Heart (tissue), 3 donors: ENCODE data around the genes DEFB116 and COX4I2.

DNA sequence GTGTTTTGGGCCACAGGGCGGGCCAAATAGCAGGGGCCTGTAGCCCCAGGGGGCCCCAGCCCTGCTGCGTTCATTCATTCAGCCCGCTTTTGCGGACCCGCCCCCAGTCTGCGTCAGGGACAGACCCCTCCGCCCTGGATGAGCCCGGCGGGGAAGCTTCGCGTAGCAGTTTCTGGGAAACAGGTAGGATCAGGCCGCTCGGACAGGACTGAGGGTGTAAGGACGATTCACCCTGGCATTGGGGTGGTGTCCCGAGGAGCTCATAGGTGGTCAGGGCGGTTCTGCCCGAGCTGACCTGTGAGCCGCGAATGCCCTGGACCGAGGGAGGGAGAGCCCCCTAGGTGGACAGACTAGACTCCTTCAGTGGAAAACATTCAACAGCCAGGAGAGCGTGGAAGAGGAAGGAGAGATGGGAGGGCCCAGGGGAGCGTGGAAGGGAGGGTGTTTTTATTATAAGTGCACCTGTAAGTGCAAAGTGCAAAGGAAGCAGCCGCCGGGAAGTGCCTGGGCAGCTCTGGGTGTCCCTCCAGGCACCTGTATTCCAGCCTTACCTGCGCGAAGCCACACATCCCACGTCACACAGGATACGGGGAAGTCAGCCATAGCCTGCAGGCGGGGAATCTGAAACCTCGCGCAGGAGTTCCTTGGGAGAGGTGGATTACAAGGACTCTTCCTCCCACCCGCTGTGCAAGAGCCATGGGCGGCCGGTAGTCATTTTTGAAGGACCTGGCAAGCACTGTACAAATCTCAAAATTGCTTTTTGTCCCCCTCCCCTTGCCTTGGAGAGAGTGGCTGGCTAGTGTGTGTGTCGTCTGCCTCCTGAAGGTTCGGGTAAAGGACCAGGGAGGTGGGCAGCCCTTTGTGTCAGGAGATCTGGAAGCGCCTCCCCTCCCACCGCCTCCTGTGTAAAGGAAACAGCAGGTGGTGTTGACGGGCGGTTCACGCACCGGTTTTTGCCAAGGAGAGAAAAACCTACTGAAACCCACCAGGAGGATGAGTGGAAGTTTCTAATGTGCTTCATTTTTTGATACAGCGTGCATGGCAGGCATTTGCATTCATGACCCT is 892 bp downstream of the ENTPD6 start:
- RAMPAGE, long total RNA, 2 experiments = no peak in any of the 2 experiments

- RAMPAGE, long total RNA, 2 experiments = no peak in any of the 2 experiments
Measured at GRCh38 chr20:25221592-25222540, 26.0 kb upstream of the PYGB start.

DNA sequence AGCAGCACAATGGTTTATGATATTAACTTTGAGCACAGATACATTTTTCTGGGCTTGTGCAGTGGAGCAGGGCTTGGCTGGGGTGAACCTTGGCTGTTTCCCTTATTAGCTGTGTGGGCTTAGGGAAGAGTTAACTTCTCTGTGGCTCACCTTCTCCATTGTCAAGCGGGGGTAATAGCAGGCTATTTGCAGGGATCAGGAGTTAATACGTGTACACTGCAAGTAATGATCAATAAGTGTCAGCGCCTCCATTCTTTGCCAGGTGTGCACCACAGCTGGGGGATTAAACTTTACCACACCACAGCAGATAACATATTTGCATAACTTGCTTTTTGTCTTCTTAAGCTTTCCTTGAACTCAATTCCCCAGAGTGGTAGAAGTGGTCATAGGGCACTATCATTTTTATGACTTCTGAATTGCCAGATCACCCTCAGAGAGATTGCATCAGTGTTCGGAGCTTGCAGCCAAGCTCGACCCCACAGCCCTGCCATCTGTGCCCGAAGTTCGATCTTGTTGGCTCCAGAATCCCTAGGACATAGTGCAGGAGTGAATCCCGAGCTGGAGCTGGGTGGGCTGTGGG is 1.5 kb upstream of the PYGB start:
- RAMPAGE, long total RNA, 2 experiments = no peak in any of the 2 experiments

GRCh38 chr20:25247049-25247875 is 623 bp upstream of the PYGB start:
- RAMPAGE, long total RNA, 2 experiments = no peak in any of the 2 experiments

DNA sequence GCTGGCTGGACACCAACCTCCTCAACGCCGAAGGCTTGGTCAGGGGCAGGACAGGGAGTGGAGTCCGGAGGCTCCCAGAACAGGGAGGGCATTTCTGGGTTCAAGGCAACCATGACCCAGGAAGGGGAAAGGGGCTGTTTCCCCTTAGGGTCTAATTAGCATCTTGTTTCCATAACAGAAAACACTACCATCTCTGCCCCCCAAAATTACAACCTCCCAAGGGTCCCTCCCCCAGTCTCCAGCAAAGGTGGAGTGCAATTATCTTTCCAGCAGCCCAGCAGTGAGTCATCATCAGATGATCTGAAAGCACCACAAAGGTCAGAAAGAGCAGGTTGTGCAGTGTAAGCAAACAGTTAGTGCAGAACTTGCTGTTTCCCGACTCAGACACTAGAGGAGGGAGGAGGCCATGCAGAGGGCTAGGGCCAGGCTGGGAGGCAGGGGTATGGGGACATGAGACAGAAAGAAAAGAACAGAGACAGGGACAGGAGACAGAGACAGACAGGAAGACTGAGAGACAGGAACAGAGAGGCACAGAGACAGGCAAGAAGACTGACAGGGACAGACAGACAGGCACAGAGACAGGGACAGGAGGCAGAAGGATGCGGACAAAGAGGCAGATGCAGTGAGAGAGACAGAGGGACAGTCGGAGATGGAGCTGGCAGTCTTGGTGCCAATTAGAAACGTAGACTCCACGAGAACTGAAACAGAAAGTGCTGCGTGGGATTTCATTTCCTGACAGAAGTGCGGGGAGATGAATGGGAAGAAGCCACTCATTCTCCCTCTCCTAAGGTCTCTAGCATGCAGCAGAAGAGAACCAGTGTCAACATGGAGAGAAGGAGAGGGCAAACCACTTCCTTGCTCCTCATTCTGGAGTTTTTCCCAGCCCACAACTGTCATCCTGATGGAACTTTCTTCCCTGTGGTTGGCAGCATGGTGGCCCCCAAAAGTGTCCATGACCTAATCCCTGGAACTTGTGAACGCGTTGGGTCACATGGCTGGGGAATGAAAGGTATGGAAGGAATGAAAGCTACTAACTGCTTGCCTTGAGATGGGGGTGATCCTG is 62.6 kb downstream of the PYGB start:
- RAMPAGE, long total RNA, 2 experiments = start-site peak on the plus strand in 1 of 2 experiments, centred at position 366 of the sequence, 28 reads per replicate

- RAMPAGE, long total RNA, 2 experiments = no peak in any of the 2 experiments
Measured at GRCh38 chr20:25390943-25391415, 344 bp upstream of the ABHD12 start.

DNA sequence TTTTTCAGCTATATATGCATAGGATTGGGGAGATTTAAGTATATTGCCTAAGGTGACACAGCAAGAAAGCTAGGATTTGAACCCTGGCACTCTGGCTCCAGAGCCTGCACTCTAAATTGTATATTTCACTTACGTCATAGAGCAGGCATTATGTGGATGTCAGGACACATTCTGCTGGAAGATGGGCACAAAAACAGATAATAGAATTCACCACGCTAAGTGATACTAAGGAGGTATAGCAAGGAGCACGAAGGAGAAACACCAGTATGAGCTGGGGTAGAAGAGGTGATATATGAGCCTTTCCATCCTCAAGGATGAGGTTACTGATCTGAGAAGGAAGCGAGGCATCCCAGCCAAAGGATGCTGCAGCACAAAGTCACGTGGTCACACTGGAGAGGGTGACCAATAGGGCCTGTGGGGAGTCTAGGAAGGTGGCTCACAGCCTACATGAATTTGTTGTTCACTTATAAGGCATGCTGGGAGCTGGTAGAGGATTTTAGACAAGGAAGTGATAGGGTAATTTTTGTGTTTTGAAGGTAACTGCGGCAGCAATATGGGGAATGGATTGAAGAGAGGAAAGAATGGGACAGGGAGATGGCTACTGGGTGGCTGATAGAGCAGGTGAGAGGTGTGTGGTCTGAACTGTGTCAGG is 1.4 kb downstream of the GINS1 start:
- RAMPAGE, long total RNA, 2 experiments = no peak in any of the 2 experiments

GRCh38 chr20:25461258-25461678 is 53.8 kb downstream of the GINS1 start:
- RAMPAGE, long total RNA, 2 experiments = no peak in any of the 2 experiments

DNA sequence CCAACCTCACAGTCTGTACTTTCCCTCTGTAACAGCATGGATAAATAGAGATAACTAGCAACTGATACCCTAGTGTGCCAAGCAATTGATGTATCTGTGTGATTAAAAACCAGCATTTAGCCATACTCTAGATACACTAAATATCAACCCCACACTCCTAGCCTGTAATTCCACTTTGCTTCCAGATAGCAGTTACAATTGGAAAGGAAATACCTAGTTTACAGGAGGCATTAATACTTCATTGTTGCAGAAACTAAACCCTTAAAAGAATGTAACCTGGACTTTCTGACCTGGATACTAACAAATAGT is 556.1 kb upstream of the ZNF337 start:
- RAMPAGE, long total RNA, 2 experiments = no peak in any of the 2 experiments

GRCh38 chr20:28602136-28603473 is 2654.9 kb upstream of the DEFB115 start:
- RAMPAGE, long total RNA, 2 experiments = start-site peak on the minus strand in 2 of 2 experiments, at chr20:28602697-28602781 at its widest, 252 to 639 reads per replicate

DNA sequence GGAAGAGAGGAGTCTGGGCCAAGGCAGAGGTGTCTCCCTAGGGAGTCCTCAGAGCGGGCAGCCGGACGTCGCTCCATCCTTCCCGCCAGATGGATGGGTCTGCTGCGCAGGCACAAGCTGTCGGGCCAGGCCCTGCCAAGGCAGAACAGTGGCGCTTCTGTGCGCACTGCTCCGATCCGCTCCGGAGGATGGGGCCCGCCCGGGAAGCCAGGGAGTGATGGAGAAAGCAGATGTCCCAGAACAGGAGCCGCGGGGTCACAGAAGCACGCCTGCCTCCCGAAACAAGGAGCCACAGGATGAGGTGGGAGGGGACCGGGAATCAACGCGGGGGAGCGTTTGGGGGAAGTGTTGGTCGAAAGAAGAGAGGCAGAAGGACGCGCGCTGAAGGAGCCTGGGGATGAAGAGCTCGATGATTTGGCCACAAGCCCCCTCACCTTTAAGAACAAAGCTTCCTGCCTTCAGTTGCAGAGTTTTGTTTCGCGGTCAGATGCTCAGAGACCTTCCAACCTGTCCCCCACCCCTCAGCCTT is 941.3 kb upstream of the DEFB115 start:
- RAMPAGE, long total RNA, 2 experiments = no peak in any of the 2 experiments

DNA sequence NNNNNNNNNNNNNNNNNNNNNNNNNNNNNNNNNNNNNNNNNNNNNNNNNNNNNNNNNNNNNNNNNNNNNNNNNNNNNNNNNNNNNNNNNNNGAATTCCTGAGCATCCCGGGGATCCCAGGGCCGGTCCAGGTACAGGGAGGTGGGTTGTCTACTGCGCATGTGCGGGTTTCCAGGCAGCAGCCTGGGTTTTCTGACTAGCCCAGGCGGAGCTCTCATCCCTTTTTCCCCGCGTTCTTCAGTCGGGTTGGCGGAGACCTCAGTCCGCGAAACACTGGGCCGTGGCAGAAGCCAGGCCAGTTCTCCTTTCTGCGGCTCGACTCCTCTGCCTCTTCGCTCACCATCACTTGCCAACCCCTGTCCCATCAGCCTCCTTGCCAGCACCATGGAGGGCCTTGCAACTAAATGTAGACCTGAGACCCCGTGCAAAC is 445.6 kb upstream of the DEFB115 start:
- RAMPAGE, long total RNA, 2 experiments = no peak in any of the 2 experiments

- RAMPAGE, long total RNA, 2 experiments = no peak in any of the 2 experiments
Measured at GRCh38 chr20:31308479-31308823, at the start of gene DEFB116. TSS of gene DEFB116 (minus strand) at chr20:31308585.

DNA sequence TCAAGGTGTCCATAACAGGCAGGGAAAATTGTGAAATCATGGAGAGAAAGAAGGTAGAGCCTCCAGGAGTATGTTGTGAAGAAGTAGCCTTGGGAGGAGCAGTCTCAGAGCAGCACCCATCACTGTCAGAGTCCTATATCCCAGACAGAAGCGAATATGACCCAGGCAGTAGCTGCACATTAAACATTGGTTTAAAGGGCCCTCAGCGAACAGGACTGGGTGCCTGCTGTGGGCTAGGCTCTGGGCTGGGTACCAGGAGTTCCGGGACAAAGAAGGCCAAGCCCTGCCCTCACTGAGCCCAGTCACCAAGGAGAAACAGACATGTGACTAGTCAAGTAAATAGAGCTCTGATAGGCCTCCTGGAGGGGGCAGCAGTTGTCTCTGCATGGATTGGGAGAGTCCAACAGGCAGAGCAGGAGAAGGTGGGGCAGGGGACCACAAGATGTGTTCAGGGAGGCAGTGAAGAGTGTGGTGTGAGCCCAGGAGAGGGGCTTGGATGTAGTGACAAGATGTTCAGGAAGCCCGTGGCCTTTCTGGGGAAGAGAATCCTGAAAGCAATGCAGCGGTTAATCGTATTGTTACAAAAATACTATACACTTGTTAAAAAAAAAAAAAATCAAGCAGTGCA is 3.1 kb downstream of the HM13 start:
- RAMPAGE, long total RNA, 2 experiments = no peak in any of the 2 experiments

DNA sequence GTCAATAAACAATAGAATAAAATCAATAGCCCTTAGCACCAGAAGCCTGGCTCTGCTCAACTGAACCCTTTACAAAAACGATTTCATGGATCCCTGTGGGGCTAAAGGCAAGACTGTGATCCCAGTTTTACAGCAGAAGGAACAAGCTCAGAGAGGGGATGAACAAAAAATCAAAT is 2.7 kb downstream of the ID1 start:
- RAMPAGE, long total RNA, 2 experiments = no peak in any of the 2 experiments

DNA sequence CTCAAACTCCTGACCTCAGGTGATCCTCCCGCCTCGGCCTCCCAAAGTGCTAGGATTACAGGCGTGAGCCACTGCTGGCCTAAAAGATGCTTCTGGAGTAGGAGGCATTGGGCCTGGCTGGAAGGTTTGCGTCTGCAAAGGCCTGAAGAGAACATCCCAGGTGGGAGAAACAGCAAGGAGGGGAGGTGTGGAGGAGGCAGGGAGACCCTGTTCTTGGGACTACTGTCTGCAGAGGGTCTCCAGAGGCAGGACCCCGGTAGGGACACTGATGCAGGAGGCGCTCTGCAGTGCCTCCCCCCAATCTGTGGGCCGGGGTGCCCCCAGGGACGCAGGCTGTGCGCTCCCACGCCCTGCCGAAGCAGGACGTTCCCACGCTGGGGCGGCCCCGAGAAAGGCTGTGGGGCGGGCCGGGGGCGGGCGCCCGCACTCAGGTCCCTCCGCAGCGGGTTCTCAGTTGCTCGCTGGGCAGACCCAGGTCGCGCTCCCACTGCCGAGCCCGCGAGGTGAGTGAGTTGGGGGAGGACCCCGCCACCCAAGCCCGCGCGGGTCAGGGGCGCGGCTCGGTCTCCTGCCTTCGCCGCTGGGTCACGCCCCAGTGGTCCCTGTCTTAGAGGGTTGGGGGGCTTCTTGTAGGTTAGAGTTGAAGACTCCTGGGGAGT is at the start of gene COX4I2:
TSS of gene COX4I2 (plus strand) at position 453 of the 659 bp plus-strand sequence.
- RAMPAGE, long total RNA, 2 experiments = start-site peak on the plus strand in 2 of 2 experiments, centred at positions 448 to 461 of the sequence, 90 to 387 reads per replicate

- RAMPAGE, long total RNA, 2 experiments = no peak in any of the 2 experiments
Measured at GRCh38 chr20:31665638-31666153, 28.0 kb downstream of the COX4I2 start.

GRCh38 chr20:31704298-31705202 is 18.1 kb downstream of the BCL2L1 start:
- RAMPAGE, long total RNA, 2 experiments = no peak in any of the 2 experiments

GRCh38 chr20:31721254-31722068 is 1.2 kb downstream of the BCL2L1 start:
- RAMPAGE, long total RNA, 2 experiments = no peak in any of the 2 experiments

GRCh38 chr20:31723171-31723402 is 419 bp upstream of the BCL2L1 start:
- RAMPAGE, long total RNA, 2 experiments = no peak in any of the 2 experiments